Smooth muscle cell (in vitro differentiated cells): Measurements from ENCODE around the genes RPS26 and RBMS2.

- RAMPAGE, long total RNA: no peak
Measured at GRCh38 chr12:55958163-55958415, 7.8 kb downstream of the PMEL start.

DNA sequence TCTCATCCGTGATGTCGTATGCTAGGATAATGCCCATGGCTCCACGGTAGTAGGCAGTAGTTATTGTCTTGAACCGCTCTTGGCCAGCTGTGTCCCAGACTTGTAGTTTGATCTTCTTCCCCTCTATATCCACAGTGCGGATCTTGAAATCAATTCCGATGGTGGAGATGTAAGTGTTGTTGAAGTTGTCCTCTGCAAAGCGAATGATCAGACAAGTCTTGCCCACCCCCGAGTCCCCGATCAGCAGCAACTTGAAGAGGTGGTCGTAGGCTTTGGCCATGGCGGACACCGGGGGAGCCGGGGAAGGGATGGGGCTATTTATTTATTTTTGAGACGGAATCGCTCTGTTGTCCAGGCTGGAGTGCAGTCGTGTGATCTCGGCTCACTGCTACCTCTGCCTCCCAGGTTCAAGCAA lies 6.9 kb downstream of the RAB5B start:
- RAMPAGE, long total RNA: no peak

GRCh38 chr12:56024564-56025108 lies 3.8 kb downstream of the IKZF4 start:
- RAMPAGE, long total RNA: no peak

GRCh38 chr12:56041699-56042776 lies at the start of gene RPS26:
Gene RPS26, plus strand, starts transcription at chr12:56041918.
- RAMPAGE, long total RNA: start-site peak on the plus strand at chr12:56042117-56042147, 19,566 and 18,059 reads in 2 replicates

GRCh38 chr12:56046023-56046645 lies 4.4 kb downstream of the RPS26 start:
- RAMPAGE, long total RNA: no peak

DNA sequence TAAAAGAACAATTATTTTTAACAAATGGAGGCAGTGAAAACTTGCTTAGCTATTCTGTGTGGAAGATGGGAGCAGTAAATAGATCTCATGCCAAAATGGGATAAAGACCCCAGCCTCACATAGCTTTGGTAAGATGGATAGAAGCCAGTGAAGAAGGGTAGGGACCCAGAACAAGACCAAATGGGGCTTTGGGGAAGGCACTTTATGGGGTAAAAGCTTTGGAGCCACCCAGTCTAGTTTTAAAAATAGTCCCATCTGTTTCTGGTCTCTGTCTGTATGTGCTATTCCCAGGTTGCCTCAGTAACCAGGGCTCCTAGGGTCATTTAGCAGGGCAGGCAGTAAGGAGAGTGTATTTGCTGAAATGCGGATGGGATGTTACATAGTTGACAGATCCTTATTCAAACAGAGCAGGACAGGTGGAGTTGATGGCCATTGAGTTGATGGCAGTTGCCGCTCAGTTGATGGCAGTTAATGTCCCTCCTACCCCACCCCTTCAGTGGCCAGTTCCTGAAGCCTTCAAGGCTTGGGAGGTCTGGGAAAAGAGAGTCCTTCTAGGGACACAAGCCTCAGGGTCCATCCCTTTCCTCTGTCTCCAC lies 4.5 kb downstream of the ZC3H10 start:
- RAMPAGE, long total RNA: no peak

DNA sequence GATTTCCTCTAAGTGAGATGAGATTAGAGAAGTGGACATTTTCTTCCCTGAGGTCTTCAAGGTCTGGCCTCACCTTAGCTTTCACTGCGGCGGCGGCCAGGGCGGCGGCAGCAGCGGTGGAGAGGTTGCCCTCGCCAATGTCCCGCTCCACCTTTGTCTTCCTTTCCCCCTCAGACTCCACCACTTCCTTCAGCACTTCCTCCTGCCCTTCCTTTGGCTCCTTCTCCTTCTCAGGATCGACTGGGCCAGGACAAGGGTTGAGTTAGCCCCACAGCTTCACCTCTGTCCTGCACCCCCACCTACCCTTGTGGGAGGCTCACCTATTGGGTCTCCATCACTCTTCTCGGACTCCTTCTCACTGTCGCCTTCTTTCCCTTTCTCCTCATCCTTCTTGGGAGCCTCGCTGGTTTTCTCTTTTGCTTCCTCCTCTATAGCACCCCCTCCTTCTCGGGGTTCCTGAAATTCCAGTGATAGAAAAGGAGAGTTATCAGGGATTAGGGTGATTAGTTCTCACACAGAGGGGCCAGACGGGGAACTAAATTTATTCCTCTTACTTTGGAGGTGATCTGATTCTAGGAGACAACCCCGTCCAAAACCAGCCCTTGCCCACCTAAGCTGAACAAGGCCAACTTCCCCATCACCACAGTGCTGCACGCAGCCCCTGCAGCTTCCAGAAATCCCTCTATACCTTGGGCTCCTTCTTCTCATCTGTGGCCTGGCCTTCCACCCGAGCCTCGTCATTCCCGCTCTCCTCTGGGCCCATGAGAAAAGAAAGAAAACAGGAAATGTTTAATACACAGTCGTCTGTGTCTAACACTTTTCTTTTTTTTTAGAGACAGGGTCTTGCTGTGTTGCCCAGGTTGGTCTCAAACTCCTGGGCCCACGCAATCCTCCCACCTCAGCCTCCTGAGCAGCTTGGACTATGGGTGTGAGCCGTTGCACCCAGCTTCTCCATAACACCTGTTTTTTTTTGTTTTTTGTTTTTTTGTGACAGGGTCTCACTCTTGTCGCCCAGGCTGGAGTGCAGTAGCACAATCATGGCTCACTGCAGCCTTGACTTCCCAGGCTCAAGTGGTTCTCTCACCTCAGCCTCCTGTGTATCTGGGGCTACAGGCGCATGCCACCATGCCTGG lies 11.7 kb downstream of the MYL6 start:
- RAMPAGE, long total RNA: no peak

DNA sequence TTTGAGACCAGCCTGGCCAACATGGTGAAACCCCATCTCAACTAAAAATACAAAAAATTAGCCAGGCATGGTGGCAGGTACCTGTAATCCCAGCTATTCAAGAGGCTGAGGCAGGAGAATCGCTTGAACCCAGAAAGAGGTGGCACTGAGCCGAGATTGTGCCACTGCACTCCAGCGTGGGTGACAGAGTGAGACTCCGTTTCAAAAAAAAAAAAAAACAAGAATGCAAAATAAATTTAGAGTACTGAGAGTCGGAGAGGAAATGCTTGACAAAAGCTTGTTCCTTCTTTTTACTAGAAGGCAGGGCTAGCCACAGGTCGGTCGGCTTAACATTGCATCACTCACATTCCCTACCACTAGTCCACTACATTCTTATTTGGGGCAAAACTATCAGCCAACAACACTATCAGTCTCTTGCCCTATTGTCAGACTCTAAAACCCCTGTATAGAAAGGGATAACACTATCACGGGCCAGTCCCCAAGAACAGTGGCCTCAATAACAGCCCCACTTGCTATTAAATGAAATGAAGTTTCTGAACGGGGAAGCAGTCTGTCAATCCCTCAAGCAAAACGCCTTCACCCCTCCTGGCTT lies 1.1 kb downstream of the RNF41 start:
- RAMPAGE, long total RNA: no peak

GRCh38 chr12:56314543-56315263 lies 1.1 kb downstream of the CNPY2 start:
- RAMPAGE, long total RNA: no peak

GRCh38 chr12:56521632-56522141 lies at the start of gene RBMS2:
Gene RBMS2, plus strand, starts transcription at chr12:56521820.
- RAMPAGE, long total RNA: no peak

DNA sequence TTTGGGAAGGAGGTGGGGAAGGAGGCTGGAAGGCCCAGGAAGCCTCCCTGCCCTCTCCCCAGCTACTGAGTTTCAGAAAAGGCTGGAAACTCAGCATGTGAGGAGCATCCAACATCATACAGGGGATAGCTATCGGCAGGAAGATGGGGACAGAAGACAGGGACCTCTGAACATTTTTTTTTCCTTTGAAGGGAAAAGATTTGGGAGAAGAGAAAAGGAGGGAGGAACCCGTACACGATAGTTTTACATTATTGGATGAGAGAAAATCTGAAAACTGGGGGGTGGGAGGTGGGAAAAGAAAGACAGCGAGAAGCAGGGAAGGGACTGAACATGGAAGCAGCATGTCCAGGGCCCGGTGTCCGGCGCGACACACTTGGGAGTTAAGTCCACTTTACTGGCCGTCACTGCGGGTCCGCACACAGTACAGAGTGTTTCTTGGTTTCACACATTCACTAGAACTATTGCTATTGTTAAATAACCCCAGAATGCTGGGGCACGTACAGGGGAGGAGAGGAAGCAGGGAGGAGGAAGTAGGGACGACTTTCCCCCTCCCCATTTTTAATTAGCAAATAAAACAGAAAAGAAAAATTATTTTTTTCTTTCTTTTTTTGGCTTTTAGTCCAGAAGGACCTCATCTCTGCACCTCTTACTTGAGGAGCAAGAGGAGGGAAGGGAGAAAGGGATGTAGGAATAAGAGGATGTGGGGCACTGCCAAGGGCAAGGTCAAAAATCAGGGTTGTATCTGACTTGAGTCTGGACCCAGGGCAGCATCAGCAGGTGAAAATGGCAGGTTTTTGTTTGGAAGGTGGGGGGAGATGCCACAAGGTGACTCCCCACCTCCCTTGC lies 32.1 kb downstream of the BAZ2A start:
- RAMPAGE, long total RNA: no peak

DNA sequence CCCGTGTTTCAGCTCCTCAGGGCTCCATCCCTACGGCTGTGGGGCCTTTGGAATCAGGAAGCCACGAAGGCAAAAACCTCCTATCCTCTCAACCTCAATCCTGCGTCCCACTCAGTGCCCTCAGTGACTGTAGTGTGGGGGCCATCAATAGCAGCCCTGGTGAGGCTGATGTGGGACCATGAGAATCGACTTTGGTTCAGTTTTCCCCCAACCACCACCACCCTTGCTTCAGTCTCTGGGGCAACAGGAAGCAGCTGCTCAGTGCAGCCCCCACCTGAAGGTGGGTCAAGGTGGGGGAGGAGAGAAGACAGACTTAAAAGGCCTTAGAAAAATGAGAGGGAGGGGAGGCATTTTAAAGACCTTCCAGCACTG lies 5.3 kb upstream of the BAZ2A start:
- RAMPAGE, long total RNA: no peak

DNA sequence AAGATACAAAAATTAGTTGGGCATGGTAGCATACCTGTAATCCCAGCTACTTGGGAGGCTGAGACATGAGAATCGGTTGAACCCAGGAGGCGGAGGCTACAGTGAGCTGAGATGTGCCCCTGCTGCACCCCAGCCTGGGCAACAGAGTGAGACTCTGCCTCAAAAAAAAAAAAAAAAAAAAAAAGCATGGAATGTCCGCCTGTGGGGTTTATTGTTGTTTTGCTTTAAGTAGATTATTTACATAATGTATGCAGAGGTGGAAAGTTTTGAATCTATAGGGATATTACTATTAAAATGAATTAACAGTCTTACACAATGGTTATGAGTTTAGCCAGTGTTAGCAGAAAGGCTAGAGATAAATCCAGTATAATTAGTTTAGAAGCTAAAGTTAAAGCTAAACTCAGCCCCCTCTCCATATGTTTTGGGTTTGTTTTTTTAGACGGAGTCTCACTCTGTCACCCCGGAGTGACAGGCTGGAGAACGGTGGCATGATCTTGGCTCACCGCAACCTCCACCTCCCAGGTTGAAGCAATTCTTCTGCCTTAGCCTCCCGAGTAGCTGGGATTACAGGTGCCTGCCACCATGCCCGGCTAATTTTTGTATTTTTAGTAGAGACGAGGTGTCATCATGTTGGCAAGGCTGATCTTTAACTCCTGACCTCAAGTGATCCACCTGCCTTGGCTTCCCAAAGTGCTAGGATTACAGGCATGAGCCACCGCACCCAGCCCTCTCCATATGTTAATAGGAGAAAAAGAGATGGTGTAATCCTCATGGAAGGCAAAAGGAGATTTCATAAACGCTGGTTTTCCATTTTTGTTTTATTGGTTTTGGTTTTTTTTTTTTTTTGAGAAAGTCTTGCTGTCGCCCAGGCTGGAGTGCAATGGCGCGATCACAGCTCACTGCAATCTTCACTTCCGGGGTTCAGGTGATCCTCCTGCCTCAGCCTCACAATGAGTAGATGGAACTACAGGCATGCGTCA lies 8.5 kb downstream of the PTGES3 start:
- RAMPAGE, long total RNA: no peak

GRCh38 chr12:56724284-56724581 lies 866 bp downstream of the NACA start:
- RAMPAGE, long total RNA: no peak

DNA sequence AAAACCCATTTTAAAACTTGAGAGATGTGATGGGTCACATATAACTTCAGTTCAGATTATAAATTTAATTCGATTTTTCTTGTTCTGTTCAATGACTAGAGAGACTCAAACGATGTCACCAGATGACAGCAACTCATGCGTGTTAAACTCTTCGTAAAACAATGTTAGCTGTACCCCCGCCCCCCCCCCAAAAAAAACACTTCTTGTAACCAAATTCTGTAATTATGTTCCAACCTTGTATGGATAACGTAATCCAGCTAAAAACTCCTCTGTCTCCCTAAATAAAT lies 603 bp upstream of the NACA start:
- RAMPAGE, long total RNA: no peak

GRCh38 chr12:56870659-56871050 lies 63.6 kb downstream of the SDR9C7 start:
- RAMPAGE, long total RNA: no peak

DNA sequence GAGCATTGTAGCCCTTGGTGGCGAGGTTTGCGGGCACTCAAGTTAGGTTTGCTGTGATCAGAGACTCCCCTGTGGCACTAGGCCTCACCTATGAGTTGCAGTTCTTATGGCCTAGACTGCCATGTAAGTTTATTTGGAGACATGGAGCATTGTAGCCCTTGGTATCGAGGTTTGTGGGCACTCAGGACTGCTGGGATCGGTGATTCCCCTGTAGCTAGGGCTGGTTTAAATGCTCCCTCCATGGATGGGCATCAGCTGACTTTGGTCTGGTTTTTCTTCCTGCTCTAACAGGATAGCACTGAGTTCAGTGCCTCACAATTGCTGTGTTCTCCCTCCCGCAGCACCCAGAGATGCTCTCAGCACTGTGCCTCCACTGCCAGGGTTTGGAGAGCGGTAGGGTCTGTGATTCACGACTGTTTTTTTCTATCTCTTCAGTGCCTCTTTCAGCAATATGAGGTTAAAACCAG lies 8.1 kb downstream of the RDH16 start:
- RAMPAGE, long total RNA: no peak

- RAMPAGE, long total RNA: start-site peak on the minus strand at chr12:57087839-57087852, 35 and 21 reads in 2 replicates
Measured at GRCh38 chr12:57087697-57088415, 1.1 kb upstream of the NAB2 start.

GRCh38 chr12:57088416-57088948 lies 432 bp upstream of the NAB2 start:
- RAMPAGE, long total RNA: no peak

- RAMPAGE, long total RNA: no peak
Measured at GRCh38 chr12:57093396-57094455, 4.8 kb downstream of the NAB2 start.